Helper T cell (primary cell): ENCODE data around the genes C3orf80, SI and PDCD10.

DNA sequence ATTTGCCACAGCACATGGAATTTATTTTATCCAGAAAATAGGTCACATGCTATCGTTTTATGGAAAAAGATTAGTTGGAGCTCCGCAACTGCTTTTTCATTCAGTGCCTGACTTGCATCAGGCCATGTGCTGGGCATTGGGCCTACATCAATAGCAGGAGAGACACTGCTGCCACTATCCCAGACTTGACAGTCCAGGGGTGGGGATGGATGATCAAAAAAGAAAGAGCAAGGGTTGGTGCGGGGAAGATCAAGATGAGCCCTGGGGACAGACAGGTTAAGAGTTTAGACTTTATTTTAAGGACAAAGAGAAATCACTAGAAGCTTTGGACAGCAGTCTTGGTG lies 75.1 kb upstream of the C3orf80 start:
- PRO-cap, 2 experiments, result no peak in any of the 2 experiments

- PRO-cap, 2 experiments, result no peak in any of the 2 experiments
Measured at GRCh38 chr3:160224999-160225978, at the start of gene C3orf80. Gene C3orf80, plus strand, starts transcription at chr3:160225422.

DNA sequence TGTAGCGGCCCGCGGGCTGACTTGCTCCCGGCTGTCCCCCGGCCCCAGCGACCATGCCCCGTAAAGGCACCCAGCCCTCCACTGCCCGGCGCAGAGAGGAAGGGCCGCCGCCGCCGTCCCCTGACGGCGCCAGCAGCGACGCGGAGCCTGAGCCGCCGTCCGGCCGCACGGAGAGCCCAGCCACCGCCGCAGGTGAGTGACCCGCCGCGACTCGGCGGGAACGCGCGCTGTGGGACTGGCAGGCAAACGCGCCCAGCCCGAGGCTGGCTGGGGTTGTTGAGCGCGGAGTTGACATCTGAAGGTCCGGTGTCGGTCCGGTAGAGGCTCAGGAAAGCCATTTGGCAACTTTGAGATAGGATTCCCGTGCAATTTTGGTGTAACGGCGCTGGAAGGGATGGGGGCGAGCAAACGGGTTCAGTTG lies 1.3 kb downstream of the SMC4 start:
- PRO-cap, 2 experiments, result no peak in any of the 2 experiments

- PRO-cap, 2 experiments, result no peak in any of the 2 experiments
Measured at GRCh38 chr3:160404095-160405268, 5.0 kb downstream of the SMC4 start.

DNA sequence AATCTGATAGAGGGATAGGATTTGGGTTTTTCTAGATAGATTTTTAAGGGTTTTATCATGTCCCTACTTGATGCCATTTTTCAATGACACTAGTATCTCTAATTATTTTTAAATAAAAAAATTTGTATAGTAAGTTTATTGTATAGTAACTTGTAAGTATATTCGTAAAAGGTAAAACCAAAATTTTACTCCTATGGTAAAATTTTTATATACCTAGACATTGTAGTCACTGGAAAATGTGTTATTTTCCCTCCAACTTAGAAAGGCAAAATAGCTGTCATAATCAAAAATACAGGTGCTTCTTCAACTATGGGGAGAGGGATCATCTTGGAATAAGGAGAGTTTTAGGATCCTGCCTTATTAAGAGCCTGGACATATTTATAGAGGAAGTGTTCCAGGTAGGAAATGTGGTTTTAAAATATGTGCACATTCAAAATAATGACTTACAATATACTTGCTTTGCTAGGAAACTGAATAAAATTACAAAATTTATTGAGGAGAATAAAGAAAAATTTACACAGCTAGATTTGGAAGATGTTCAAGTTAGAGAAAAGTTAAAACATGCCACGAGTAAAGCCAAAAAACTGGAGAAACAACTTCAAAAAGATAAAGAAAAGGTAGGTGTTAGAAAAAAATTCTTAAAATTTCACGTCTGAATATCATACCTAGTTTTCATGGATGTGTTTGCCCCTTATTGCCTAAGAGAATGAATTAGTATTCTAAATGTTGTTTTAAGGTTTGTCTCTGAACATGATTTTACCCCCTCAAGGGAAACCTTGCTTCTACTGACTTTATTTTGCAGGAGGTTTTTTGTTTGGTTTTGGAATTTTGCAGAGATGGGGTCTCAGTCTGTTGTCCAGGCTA lies 14.7 kb downstream of the SMC4 start:
- PRO-cap, 2 experiments, result no peak in any of the 2 experiments

- PRO-cap, 2 experiments, result no peak in any of the 2 experiments
Measured at GRCh38 chr3:160507739-160508415, 57.5 kb downstream of the KPNA4 start.

DNA sequence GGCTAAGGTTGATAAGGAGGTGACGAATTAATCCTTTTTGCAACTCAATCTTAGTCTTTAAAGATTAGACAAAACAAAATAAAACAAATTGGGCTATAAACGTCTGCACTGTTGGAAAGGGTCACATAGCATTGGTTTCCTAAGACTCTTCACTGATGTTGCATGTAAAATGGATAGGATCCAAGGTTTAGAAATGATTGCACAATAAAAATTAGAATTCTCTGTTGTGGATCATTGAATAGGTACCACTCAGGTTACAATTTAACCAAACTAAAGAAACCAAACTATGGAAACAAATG lies 34.6 kb upstream of the KPNA4 start:
- PRO-cap, 2 experiments, result no peak in any of the 2 experiments

DNA sequence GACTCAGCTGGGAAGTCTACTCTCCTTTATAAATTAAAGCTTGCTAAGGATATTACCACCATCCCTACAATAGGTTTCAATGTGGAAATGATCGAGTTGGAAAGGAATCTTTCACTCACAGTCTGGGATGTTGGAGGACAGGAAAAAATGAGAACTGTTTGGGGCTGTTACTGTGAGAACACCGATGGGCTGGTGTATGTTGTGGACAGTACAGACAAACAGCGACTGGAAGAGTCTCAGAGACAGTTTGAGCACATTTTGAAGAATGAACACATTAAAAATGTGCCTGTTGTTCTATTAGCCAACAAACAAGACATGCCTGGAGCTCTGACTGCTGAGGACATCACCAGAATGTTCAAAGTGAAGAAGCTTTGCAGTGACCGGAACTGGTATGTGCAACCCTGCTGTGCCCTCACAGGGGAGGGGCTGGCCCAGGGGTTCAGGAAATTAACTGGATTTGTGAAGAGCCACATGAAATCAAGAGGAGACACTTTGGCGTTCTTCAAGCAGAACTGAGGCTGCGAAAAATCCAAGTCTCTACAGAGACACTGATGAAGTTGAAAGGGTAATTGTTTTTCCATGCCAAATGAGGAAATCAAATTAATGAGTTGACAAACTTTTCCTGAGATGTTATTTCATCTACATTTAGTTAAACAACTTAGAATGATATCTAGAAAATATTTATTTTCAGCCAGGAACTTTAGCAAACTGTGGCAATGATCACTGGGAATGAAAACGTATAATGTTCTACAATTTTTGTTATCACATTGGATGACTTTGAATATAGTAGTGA lies 646 bp downstream of the ARL14 start:
- PRO-cap, 2 experiments, result no peak in any of the 2 experiments

- PRO-cap, 2 experiments, result no peak in any of the 2 experiments
Measured at GRCh38 chr3:160800623-160800986, 44.6 kb downstream of the PPM1L start.

GRCh38 chr3:161229000-161229483 lies 7.9 kb downstream of the NMD3 start:
- PRO-cap, 2 experiments, result no peak in any of the 2 experiments

DNA sequence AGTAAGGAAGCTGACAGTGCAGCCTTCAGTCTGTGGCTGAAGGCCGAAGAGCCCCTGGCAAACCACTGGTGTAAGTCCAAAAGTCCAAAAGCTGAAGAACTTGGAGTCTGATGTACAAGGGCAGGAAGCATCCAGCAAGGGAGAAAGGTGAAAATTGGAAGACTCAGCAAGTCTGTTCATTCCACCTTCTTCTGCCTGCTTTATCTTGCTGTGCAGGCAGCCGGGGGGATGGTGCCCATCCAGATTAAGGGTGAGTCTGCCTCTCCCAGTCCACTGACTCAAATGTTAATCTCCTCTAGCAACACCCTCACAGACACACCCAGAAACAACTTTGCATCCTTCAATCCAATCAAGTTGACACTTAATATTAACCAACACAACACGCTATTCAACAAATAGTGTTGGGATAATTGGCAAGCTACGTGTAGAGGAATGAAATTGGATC lies 61.3 kb downstream of the NMD3 start:
- PRO-cap, 2 experiments, result no peak in any of the 2 experiments

GRCh38 chr3:161372315-161373149 lies 1.2 kb upstream of the SPTSSB start:
- PRO-cap, 2 experiments, result no peak in any of the 2 experiments

- PRO-cap, 2 experiments, result no peak in any of the 2 experiments
Measured at GRCh38 chr3:161373150-161373471, 1.8 kb upstream of the SPTSSB start.

DNA sequence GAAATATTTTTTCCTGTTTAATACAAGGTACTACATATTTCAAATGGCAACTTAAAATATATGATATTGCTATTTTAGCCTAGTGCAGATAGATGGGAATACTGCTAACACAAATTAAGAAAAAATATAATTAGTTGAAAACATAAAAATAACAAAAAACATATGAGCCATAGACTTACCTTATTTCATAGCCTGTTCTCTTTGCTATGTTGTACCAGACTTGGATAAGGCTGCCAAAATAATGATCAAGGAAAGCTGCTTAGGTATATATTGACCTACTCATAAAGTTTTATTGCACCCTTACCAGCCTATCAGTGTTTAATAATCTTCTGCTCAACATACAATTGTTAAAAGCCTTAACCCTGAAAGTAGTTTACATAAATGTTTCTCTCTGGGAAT lies at the start of gene SI:
Gene SI, minus strand, starts transcription at position 243 of the 399 bp plus-strand sequence.
- PRO-cap, 2 experiments, result no peak in any of the 2 experiments

- PRO-cap, 2 experiments, result no peak in any of the 2 experiments
Measured at GRCh38 chr3:165787474-165787931, 49.7 kb downstream of the BCHE start.

- PRO-cap, 2 experiments, result peak in 2 of 2 experiments; most common plus-strand start chr3:167734579 (in 1); most common minus-strand start chr3:167734569 (in 2)
Measured at GRCh38 chr3:167734146-167735010, at the start of gene PDCD10. Gene PDCD10, minus strand, starts transcription at chr3:167734892.

GRCh38 chr3:168011128-168011796 lies 84.5 kb downstream of the GOLIM4 start:
- PRO-cap, 2 experiments, result no peak in any of the 2 experiments

DNA sequence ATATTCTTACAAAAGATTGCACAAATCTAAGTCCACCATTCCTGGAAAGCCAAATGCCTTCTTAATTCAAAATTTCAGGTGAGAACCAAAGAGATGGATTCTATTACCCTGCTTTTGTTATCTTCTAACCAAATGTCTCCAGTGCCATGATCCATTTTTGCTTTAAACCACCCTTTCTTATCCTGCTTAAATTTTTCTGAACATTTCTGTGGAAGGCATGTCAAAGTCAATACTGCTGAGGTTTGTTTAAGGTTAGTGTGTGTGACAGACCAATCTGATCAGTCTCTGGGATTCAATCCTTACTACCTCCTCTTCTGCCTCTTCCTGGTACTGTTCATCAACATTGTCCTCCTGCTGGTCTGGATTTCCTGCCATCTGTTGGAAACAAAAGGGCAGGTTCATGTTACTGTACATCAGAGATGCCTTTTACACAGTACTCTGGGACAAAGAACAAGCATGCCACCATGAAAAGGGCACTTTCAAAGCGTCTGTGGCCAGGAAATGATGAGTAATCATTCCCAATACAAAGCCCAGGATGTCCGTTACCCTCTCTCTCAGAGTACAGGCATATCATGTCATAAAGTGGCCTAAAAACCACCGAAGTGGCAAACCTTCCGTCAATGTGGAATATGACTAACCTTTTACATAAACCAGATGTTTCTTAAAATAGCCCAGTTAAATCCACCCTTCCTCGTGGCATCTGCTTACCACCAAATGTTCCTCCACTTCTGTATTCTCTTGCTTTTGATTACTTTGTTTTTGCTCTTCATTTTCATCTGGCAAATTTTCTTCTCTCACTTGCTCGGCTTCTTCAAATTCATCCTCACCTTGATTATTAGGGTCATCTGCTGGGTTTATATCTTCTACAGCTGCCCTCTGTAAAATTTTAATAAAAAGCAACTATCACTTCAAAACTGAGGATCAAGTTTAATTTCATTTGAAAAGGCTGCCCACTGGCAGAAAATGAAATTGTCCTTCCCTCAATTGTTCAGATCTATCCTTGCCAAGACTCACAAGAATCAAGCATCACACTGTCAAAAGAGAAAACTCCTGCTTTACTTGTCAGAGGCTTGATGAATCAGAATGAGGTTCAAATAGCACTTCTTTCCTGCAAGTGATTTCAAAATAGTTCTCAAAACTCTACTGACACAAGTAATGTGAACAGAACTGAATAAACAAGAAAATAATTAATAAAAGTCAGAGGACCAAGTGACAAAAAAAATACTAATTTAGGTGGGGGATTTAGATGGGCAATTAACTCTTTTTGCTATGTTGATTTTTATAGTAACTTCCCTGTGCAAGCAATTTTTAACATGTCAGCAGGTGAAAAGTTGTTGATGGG lies 71.0 kb downstream of the GOLIM4 start:
- PRO-cap, 2 experiments, result no peak in any of the 2 experiments

DNA sequence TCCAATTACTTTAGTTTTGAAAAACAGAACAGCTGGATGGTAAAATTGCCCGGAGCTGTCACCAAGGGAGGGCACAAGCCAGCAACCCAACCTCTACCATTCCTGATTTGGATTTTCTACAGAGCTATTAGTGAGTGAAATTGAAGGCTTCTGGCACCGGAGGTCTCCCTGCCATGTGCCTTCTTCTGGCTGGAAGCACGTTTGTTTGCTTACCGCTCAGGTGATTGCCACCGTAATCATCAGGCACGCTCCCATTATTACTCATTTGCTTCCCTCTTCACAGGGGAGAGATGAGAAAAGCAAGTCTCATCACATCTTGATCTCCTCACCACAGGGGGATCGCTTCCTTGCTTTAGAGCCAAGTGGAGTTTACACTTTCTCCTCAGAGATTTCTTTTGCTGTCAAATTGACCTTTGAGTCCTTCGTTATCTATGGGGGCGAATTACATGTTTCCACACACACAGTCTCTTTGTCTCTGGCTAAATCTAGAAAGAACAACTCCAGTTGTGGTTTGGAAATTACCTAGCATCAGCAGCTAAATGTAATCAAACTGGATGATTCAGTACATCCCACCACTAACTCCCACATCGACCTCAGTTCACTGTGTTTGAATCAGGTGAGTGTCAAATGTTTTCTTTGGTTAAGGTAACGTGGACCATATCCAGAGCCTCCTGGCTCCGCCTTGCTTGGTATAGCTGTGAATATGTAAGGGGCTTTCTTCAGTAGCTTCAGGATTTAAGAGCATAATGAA lies 421.8 kb upstream of the GOLIM4 start:
- PRO-cap, 2 experiments, result no peak in any of the 2 experiments

DNA sequence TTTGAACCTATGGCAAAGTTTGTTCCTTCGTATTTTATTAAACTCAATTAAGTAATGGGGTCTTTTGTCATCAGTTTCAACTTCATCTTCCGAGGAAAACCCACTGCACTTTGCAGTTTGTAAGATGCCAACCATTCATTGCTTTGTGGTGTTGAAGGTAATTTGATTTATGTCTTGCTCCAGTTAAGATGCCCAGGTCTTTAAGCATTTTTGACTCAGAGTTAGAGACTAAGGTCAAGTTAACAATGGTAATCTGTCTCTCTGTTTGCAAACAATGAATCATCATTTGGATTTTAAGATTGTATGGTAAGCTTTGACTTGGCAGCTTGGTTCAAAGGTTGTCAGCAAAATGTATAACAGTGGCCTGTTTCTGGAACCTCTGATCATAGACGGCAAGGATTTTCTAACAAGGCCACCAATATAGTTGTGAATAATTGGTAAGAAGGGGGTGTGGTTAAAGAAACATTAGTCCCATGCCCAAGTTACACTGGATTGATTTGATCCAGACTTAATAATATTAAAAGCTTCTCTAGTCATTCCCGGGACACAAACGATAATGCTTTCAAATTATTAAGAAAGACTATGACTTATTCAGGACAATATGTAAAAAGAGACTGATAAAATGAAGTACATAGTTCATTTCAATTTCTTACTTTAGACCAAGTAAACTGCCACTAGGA lies 775.2 kb upstream of the GOLIM4 start:
- PRO-cap, 2 experiments, result no peak in any of the 2 experiments